Bronchial lymph node (tissue), 1 donor: ENCODE measurements around the genes IQGAP2 and F2RL1.

DNA sequence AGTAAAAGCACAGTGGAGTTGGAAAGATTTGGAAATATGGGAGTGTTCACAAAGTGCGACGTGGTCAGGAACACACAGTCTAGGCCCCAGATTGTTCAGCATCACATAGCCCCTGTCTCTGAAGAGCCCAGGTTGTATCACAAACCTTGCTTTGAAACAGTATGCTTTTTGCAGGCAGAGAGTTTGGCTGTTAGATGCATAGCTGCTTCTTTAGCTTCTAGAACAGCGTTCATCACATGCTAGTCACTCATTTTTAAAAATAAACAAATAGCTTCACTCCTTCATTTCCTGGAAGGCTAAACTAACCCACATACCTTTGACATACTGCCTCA is 2.2 kb downstream of the HEXB start:
- PRO-cap = no peak

GRCh38 chr5:74720092-74720923 is 35.3 kb downstream of the HEXB start:
- PRO-cap = no peak

DNA sequence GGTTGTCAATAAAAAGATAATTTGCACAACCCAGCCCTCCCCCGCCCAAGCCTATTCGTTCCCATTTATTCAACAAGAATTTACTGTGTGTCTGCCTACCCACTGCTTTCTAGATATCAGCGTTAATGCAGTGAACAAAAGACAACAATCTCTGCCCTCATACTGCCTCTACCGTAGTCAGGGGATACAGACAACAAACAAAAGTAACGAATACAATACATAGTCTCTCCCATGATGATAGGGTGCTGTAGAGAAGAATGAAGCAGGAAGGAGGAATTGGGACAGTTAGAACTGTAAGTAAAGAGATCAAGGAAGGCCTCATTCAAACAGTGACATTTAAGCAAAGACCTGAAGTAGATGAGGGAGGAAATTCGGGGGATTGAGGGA is 1.7 kb downstream of the GFM2 start:
- PRO-cap = no peak

DNA sequence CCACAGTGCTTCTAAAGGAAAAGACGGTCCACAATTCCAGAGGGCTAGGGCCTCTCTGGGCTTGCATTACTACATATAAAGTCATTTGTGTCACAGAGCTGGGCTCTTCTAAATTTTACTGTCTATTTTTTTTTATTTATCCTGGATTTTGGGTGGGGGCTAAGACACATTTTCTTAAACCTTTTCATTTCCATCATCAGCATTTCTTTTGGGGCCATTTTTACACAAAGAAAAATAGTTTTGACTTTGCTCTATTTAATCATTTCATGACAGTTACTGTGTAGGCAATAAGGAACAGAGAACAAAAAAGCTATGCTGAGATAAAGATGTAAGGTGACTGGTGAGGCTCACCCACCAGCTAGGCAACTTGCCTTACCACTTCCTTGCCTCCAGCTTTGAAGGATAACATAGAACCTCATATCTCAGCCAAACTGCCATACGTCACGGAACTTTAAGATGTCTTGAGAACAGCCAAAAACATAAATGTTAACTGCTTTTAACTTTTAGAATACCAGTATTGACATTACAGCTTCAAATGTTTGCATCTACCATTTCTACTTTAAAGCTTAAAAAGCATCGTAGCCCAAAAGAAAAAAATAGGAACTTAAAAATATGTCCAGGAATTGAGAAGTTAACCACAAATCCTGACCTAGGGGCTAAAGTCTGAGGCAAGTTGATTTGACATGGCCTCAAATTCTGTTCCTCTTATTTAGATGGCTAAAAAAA is 7.5 kb upstream of the GCNT4 start:
- PRO-cap = bidirectional peak, plus-strand start at position 506 of the sequence, minus-strand start at position 369 of the sequence

DNA sequence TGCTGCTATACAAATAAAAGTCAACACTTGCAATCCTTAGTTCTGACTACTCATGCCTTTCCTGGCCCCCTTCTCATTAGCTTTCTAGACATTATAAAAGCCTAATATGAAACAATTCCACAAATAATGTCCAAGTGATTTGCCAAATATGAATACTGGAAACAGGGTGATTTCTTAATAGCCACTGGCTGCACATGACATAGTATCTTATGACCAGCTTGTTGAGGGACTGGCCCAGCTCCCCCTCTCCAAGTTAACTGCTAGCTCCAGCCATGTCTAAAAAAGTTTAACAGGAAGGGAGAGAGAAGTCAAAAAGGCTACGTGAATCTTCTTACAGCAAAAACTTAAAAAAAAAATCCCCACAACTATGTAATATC is 1.5 kb downstream of the CERT1 start:
- PRO-cap = unidirectional peak, plus-strand start at position 237 of the sequence; bidirectional peak, plus-strand start at position 289 of the sequence, minus-strand start at position 259 of the sequence

DNA sequence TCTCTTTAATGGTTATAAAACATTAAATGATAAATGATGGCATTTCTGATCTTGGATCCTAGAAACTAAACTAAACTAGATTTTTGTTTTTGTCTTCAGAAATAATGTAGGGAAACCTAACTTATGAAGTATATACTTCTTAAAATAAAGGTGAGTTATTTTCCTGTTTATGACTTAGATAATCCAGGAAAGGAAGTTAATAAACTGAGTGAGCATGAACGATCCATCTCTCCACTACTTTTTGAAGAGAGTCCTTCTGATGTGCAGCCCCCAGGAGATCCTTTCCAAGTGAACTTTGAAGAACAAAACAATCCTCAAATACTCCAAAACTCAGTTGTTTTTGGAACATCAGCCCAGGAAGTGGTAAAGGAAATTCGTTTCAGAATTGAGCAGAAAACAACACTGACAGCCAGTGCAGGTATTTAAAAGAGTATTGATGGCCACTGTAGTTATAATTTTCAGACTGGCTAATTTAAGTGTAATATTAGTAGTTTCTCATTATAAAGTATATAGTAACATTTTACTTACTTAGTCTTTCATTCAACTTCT is 30.1 kb upstream of the ANKDD1B start:
- PRO-cap = unidirectional peak, minus-strand start at position 290 of the sequence

- PRO-cap = no peak
Measured at GRCh38 chr5:75670657-75671155, 46.5 kb downstream of the POC5 start.

DNA sequence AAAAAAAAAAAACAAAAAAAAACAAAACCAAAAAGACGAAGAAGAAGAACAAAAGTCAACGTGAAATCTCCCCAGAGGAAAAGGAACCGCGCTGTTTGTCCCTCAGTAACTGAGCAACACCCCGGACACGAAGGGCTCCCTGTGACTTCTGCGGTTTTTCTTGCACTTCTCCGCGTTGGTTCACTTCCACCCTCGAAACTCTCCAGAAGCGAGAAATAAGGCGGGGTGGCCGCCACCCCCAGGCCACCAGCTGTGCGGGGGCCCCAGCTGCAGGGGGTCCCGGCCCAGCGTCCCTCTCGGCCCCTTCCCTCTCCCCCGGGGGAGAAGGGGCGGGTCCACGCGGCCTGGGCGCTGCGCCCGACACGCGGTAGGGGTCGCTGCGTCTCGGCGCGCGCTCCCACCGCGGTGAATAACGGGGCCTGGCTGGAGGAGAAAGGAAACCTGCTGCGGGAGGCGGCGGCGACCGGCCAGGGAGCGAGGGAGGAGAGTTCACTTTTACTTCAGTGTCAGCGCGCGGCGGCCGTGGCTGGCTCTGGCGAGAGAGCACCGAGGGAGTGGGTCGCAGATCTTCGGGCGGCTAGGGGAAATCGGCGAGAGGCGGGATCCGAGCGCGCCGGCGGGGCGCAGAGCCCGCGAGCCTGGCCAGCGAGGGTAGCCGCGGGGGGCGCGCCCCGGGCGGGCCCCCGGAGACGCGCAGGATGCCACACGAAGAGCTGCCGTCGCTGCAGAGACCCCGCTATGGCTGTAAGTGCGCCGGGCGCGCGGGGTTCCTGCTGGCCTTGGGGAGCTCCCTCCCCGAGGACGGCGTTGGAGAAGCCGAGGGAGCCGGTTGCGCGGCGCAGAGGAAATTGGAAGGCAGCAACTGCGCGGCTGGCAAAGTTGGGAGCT is at the start of gene IQGAP2:
Gene IQGAP2, plus strand, starts transcription at position 438 of the 888 bp plus-strand sequence.
- PRO-cap = bidirectional peak, plus-strand start at position 205 of the sequence, minus-strand start at position 111 of the sequence; bidirectional peak, plus-strand start at position 438 of the sequence, minus-strand start at position 317 of the sequence

- PRO-cap = no peak
Measured at GRCh38 chr5:76565971-76566644, 57.1 kb downstream of the F2RL2 start.

DNA sequence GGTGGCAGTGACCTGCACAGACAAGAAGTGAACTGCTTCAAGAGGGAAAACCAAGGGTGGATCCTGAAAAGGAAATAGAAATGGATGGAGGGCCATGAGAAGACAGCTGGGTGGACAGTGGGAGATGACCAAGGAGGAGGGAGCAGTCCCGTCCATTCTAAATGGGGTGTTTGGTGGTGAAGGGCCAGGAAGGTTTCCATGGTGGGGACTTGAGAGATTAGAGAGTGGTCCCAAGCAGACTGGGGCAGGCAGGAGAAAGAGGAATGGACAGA is 56.6 kb downstream of the F2RL2 start:
- PRO-cap = no peak

GRCh38 chr5:76580568-76580899 is 42.7 kb downstream of the F2RL2 start:
- PRO-cap = no peak

- PRO-cap = no peak
Measured at GRCh38 chr5:76674247-76675132, 41.4 kb upstream of the F2R start.

- PRO-cap = no peak
Measured at GRCh38 chr5:76756032-76756349, 40.1 kb downstream of the F2R start.

DNA sequence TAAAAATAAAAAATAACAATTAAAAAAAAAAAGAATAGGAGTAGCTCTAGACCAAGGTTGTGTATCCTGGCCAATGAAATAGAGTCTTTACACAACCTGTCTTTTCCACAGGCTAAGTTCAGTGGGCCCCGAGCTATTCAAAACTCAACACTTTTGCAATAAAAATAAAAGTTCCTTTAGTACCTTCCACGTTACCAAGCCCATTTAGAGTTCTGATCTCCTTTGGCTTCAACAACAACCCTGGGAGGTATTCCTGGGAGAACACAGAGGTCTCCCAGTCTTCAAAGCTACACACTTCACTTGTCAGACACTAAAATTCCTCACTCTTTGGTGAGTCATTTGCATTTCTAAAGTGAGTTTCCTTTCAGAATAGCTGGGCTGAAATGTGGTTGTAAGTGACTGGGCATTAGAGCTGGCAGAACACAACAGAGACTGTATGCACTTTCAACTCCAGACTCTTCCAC is 11.6 kb upstream of the F2RL1 start:
- PRO-cap = no peak

GRCh38 chr5:76807972-76808918 is 10.6 kb upstream of the F2RL1 start:
- PRO-cap = no peak

- PRO-cap = bidirectional peak, plus-strand start at chr5:76819037, minus-strand start at chr5:76818883
Measured at GRCh38 chr5:76818697-76819485, at the start of gene F2RL1. Gene F2RL1, plus strand, starts transcription at chr5:76819030.

DNA sequence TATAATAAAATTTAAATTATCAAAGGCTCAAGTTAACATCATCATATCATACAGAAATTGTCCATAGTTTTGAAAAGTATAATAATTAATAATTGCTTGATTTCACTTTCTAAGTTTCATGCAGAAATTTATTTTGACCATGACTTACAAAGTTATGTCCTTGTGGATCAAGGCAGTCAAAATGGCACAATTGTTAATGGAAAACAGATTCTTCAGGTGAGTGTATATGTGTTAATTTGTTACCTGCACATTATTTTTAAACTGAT is 22.3 kb downstream of the AGGF1 start:
- PRO-cap = no peak

GRCh38 chr5:77155268-77155987 is 55.1 kb upstream of the PDE8B start:
- PRO-cap = no peak

- PRO-cap = no peak
Measured at GRCh38 chr5:77770994-77771494, 5.1 kb downstream of the TBCA start.

- PRO-cap = unidirectional peak, minus-strand start at chr5:77844797
Measured at GRCh38 chr5:77844513-77845012, 68.4 kb upstream of the TBCA start.